Parietal lobe (tissue), 2 donors: ENCODE data around the gene IQCE.

DNA sequence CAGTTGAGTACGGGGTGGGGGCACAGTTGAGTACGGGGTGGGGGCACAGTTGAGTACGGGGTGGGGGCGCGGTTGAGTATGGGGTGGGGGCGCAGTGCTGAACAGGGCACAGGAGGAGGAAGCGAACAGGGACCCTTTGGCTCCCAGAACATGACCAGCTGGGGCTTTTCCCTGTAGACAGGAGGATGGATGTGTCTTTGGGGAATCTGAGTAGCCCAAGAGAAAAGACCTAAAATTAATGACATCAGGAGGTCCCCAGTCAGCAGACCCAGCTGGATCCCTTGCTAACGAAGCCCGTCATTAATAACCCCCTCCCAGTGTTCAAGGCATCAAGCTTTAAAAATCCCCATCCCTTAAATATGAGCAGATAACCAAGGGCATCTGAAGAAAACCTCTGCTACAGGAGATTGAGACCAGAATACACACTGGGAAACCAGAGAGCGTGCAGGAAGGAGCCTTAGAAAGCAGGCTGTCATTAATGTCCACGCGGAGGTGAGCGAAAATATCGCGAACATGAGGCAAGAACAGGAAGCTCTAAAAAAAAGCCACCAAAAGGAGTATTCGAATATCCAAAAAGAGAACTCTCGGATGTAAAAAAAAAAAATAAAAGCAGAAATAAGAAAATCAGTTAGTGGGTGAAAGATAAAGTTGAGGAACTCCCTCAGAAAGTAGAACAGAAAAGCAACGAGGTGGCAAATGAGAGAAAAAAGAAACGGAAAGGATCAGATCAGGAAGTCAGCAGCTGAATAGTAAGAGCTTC, 3.2 kb downstream of the CHST12 start:
- RAMPAGE, long total RNA = no peak

GRCh38 chr7:2558633-2559780, at the start of gene IQCE:
Gene IQCE, plus strand, starts transcription at chr7:2558979.
- RAMPAGE, long total RNA = no peak

- RAMPAGE, long total RNA = no peak
Observed at GRCh38 chr7:2608504-2608917, 23.3 kb upstream of the TTYH3 start.

GRCh38 chr7:2610856-2611320, 20.9 kb upstream of the TTYH3 start:
- RAMPAGE, long total RNA = no peak

GRCh38 chr7:2641344-2642165, 9.8 kb downstream of the TTYH3 start:
- RAMPAGE, long total RNA = no peak

DNA sequence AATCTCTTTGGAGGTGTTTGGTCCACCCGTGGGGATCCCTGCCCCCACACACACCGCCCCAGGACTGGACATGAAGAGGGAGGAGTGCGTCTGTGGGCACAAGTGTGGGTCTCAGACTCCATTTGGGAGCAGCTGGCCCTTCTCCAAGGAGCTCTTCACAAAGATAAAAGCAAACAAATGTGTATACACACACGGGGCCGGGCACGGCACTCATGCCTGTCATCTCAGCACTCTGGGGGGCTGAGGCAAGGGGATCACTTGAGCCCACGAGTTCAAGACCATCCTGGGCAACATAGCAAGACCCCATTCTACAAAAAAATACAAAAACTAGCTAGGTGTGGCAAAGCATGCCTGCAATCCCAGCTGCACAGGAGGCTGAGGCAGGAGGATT, 22.1 kb downstream of the TTYH3 start:
- RAMPAGE, long total RNA = no peak

DNA sequence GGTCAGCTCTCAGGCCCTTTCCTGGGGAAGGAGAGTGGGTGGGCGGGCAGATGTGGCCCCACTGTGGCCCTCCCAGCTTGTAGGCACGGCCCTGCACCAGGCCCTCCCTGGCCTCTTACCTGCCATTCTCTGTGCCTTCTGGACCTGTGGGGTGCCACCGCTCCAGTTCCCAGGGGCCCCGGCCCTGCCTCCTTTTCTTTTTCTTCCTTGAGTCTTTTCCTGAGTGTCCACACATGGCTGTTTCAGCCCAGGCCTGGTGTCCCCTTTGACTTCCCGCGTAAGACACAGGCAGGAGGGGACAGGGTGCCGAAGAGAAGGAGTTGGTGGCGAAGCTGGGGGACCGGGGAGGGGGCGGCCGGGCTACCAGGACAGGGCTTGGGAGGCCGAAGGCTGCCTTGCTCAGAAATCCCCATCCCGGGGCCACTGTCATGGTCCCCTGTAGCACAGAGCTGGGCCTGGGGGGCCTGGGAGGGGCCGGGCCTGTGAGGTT, 27.6 kb downstream of the TTYH3 start:
- RAMPAGE, long total RNA = no peak

DNA sequence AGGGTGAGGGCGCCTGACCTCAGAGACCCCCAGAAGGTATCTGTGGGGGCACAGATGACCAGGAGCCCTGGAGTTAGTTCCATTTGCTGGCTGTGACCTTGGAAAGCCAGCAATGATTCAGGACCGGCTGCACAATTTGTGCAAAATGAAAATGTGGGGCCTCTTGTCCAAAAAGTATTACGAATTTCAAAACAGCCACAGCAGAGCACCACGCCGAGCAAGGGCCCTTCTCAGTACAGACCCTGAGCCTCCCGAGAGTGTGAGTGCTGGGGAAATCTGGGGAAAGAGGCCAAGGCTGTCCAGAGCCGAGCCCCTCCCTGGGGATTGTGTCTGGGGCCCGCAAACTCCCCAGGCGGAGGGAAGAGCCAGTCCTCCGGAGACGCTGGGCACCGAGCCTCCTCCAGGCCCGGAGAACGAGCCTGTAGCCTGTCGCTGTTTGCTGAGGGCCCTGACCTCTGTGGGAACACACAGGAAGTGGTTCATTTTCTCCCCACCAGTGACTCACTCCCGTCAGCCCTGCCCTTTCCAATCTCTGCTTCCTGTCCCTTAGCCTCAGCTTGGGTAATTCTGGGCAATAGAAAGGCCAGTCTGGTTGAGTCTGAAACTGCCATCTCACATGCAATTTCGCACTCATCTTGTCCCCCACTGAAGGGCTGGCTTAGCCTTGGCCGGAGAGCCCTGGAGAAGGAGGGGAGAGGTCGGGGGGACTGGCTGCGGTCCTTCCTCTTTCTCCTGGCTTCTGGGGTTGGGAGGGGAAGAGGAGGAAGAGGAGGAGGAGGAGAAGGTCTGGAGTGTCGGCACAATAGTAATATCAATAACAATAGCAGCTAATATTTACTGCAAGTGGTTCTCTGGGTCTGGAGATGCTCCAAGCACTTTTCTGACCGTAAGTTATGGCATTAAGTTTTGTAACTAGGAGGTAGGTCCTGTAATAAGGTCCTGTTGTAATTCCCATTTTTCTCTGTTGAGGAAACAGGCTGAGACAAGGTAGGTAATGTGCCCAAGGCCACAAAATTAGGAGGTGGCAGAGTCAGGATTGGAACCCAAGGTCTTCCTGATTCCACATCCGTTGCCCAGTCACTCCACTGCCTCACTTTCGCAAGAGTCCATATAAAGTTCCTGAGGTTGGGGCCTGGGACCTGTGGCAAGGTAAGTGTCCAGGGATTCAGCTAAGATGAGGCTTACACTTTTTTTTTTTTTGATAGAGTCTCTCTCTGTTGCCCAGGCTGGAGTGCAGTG, 19.6 kb upstream of the GNA12 start:
- RAMPAGE, long total RNA = no peak

DNA sequence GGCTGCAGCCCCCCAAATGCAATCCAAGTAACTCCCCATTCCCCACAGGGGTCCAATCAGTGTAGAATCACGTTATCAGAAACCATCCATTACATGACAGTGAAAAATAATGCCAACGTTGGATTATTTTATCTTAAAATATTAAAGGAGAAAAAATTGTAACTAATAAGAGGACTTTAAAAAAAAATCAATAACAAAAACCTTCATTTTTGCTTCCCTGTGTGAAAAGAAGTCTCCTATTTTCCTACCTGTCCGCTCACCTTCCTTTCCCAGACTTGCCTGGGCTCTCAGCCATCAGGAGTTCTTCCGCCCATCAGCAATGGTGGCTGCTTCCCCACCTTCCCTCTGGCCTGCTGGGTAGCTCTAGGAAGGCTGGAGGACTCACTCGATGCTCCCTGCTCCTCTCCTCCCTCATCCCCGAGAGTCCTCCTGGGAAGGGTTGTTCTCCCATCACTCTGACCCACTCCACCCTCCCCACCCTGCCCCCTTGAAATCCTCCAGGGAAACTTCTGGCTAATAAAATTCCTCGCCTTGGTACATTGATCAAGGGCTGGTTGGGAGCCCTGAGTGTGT, 126.6 kb upstream of the SDK1 start:
- RAMPAGE, long total RNA = no peak

DNA sequence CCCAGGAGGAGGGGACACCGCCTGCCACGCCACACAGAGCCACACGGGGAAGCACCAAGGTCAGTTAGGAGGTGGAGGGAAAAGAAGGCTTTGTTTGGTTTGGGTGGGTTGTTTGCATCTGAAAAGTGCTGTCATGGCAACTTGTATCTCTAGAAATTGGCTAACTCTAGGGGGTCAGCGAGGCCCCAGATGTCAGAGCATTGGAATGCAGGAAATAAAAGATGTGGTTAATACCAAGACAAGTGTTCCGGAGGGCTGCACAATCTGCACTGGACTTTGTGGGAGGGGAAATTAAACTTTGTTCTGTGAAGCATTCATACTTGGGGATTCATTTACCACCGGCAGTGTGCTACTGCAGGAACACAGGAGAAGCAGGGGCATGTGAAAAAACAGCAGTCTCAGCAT, 106.3 kb upstream of the SDK1 start:
- RAMPAGE, long total RNA = no peak

GRCh38 chr7:3421356-3422064, 120.5 kb downstream of the SDK1 start:
- RAMPAGE, long total RNA = no peak

GRCh38 chr7:3481942-3482910, 181.2 kb downstream of the SDK1 start:
- RAMPAGE, long total RNA = no peak

GRCh38 chr7:3651978-3652833, 351.2 kb downstream of the SDK1 start:
- RAMPAGE, long total RNA = no peak

DNA sequence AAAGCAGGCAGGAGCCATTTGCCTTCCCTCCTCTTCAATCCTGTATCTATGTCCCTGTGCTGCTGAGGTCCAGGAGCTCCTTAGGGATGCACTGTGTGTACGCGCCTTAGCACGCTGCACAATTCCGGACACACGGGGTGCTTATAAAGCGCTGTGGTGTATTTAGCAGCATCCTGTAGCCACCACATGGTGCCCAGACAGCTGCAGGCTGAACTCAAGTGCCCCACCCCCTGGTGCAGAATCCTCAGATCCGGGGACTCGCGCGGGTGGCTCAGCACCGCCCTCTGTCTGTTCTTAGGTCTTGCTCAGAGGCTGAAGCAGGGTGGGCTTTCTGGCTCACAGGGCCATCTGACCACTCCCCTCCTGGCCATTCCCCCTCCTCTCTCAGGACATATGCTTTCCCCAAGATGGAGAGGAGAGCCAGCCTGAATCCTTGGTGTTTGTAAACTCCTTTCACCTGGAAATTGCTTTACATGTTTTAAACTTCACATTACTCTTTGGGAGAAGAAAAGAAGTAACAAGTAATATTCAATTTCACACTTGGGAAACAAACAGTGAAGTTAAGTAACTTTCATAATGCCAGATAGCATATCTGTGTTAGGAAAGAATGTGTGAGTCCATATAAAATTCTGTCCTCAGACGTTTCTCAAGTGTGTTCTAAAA, 421.6 kb downstream of the SDK1 start:
- RAMPAGE, long total RNA = no peak

DNA sequence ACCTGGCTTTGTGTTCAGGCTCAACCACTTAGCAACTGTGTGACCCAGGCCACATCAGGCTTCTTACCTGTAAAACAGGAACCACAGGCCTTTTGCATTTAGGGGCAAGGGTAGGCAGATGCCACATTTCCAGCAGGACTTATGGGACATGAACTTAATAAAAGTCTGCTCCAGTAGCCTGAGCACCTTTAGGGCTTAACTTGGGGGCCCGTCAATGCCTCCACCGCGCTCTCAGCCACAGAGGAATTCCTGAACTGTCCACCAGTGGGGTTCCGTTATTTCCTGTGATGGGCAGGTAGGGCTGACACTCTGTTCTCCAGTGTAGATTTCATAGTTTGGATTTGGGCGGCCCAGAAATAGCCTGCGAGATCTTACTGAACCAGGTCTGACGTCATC, 625.7 kb downstream of the SDK1 start:
- RAMPAGE, long total RNA = no peak

- RAMPAGE, long total RNA = no peak
Observed at GRCh38 chr7:4134513-4135270, 547.4 kb upstream of the FOXK1 start.

GRCh38 chr7:4791947-4793003, 16.9 kb downstream of the AP5Z1 start:
- RAMPAGE, long total RNA = no peak

DNA sequence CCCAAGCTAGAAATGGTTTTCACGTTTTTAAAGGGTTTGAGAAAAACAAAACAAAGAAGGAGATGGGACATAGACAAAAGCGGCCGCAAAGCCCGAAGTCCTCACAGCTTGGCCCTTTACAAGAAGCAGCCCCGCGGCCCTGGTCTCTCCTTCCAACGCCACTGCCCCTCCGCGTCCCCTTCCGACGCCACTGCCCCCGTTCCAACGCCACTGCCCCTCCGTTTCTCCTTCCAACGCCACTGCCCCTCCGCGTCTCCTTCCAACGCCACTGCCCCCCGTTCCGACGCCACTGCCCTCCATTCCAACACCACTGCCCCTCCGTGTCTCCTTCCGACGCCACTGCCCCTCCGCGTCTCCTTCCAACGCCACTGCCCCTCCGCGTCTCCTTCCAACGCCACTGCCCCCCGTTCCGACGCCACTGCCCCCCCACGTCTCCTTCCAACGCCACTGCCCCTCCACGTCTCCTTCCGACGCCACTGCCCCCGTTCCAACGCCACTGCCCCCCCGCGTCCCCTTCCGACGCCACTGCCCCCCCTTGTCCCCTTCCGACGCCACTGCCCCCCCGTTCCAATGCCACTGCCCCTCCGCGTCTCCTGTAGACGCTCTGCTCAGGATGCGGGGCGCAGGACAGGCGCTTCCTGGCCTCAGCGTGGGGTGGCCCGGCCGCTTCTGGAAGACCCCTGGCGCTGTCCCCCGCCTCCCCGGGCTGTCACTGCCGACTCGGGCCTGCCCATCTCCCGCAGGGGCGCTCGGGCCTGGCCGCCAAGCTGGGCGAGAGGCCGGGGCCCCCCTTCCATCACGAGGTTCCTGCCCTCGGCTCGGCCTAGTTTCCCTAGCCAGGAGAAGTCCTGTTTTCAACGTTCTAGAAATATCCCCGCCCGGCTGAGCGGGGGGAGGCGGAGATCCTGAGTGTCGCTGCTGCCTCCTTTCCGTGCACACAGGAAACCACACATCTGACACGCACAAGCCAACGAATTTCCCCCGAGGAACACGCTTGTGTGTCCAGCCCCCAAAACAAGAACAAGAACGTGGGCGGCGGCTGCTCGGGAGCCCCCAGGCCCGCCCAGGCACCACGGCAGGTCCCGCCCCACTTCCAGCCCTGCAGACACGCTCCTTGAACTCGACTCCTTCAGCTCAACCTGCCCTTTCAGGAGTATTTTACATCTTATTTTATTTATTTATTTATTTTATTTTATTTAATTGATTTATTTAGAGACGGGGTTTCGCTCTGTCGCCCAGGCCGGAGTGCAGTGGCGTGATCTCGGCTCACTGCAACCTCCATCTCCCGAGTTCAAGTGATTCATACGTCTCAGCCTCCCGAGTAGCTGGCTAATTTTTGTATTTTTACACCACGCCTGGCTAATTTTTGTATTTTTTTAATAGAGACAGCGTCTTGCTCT, 33.6 kb downstream of the AP5Z1 start:
- RAMPAGE, long total RNA = no peak

- RAMPAGE, long total RNA = no peak
Observed at GRCh38 chr7:4824336-4824943, 37.4 kb downstream of the PAPOLB start.

- RAMPAGE, long total RNA = no peak
Observed at GRCh38 chr7:4836179-4836536, 25.7 kb downstream of the PAPOLB start.